Measurements from ENCODE around the gene GPR3.

- PRO-cap = no peak
Measured at GRCh38 chr1:27009481-27010110, 3.1 kb downstream of the TENT5B start.

DNA sequence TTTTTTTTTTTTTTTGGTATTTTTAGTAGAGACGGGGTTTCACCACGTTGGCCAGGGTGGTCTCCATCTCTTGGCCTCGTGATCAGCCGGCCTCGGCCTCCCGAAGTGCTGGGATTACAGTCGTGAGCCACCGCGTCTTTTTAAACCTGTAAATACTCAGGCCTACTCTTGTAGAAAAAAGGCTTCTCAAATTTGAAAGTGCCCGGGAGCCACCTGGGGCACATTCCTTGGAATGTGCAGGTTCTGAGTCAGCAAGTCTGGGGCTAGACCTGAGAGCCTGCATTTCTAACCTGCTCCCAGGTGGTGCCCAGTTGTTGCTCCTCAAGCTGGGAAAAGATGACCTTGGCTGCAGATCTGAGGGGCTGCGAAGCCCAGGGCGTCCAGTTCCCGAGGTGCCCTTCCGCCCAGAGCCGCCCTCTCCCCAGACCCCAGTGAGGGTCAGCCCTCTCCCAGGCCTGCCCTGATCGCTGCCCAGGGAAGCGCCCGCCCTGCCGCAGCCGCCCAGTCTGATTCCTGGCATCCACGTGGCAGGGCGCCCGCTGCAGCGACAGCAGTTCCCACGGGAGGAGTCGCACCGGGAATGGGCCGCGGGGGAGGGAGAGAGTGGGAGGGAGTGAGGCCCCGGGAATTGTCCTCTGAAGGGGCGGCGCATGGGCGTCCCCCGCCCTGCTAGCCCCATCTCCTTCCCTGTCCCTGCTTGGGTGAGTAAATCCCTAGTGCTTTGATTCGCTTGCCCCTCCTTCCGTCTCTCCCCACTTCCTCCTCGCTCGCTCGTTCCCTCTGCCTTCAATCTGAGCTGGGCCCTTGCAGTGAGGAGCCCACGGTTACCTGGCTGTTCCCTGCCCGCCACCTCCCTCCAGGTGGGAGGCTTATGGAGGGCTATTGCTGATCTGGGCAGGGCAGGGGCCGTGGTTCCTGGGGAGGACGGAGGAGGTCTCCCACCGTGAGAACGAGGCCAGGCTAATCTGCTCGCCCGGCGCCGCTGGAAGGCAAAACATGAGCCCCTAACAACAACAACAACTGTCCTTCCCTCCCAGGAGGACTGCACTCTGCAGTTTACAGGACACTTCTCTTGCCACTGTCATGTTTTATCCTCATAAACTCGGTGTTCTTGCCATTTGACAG is 18.8 kb upstream of the TENT5B start:
- PRO-cap = bidirectional peak, plus-strand start at position 724 of the sequence, minus-strand start at position 515 of the sequence

DNA sequence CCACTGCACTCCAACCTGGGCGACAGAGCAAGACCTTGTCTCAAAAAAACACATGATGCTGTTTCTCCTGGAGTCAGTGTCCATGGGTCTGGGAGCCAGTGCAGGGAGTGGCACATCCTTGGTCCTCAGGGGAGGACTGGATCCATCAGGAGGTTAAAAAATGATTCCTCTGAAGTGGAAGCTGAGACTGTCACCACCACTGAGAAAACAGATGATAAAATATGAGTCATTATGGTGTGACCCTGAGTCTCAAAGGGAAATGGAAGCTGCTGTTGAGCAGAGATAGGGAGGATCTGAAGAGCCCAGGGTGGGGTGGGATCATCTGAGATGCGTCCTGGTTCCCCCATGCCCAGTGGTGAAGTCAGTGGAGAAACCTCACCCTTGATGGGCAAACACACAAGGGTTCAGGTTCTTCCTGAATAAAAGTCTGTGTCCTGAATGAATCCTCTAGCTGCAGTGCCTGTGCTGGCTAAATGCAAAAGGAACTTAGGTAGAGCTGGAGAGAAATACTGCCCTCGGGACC is 61.6 kb upstream of the TENT5B start:
- PRO-cap = no peak

GRCh38 chr1:27102229-27103033 is 52.5 kb downstream of the SLC9A1 start:
- PRO-cap = unidirectional peak, minus-strand start at chr1:27102806

- PRO-cap = no peak
Measured at GRCh38 chr1:27137822-27138307, 17.1 kb downstream of the SLC9A1 start.

GRCh38 chr1:27138308-27139518 is 16.2 kb downstream of the SLC9A1 start:
- PRO-cap = no peak

GRCh38 chr1:27306402-27307590 is 15.2 kb upstream of the TMEM222 start:
- PRO-cap = no peak

GRCh38 chr1:27391963-27392853 is at the start of gene GPR3:
GPR3 (plus strand) TSS chr1:27392622.
- PRO-cap = bidirectional peak, plus-strand start at chr1:27392634, minus-strand start at chr1:27392419

GRCh38 chr1:27400385-27401037 is 8.1 kb downstream of the GPR3 start:
- PRO-cap = no peak

GRCh38 chr1:27402037-27402836 is 9.8 kb downstream of the GPR3 start:
- PRO-cap = no peak

- PRO-cap = no peak
Measured at GRCh38 chr1:27404963-27405949, 12.8 kb downstream of the GPR3 start.

DNA sequence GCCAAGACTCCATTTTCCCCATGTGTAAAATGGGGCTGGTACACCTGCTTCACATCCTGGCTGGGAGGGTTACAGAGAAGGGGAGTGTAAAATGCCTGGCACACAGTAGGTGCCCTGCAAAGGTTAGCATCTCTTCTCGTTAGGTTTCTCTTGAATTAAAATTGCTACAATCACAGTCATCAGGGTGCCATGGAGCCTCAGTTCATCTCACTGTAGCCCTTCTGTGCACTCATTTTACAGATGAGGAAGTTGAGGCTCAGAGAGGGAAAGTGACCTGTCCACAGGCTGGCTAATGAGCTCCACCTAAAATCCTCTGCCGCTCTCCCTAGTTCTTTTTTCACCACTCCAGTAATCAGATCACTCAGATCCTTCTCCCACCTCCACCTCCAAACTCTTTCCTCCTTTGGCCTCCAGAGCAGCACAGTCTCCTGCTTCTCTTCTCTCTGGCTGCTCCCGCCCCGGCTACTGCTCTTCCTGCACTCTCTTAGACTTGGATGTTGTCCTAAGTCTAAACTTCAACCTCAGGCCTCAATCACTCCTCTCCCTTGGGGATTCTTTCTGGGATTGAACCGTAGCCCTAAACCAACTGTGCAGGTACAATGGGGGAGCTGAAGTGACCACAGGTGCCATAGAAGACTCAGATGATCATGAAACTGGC is 13.6 kb upstream of the AHDC1 start:
- PRO-cap = no peak

- PRO-cap = no peak
Measured at GRCh38 chr1:27618883-27619346, 15.0 kb upstream of the AHDC1 start.

- PRO-cap = bidirectional peak, plus-strand start at chr1:27634270, minus-strand start at chr1:27634198; bidirectional peak, plus-strand start at chr1:27634412, minus-strand start at chr1:27634327
Measured at GRCh38 chr1:27633892-27634675, 901 bp downstream of the FGR start.

GRCh38 chr1:27660353-27660781 is 11.6 kb downstream of the IFI6 start:
- PRO-cap = no peak

DNA sequence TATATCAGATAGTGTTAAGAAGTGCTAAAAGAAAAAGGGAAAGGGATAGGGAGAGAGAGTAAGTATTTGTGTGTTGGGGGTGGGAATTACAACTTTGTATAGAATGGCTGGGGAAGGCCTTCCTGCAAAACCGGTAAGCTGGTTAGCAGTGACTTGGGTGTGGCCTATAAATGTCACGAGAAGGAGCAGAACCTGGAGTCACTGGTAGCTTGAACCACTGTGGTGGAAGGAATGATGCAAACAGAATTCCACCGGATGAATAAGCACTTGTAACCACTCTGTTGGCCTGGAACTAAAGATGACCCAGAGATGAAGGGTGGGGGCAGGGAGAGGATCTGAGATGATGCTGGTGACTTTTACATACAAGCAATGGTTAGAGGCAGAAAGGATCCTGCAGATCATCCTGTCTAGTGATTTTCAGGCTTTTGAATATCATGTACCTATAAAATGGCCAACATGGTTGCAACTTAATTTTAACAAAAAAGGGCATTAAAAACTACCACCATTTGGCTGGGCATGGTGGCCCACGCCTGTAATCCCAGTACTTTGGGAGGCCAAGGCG is 9.0 kb downstream of the XKR8 start:
- PRO-cap = no peak

GRCh38 chr1:28244716-28245372 is 8.9 kb downstream of the ATP5IF1 start:
- PRO-cap = no peak

- PRO-cap = no peak
Measured at GRCh38 chr1:28249323-28249962, 9.9 kb upstream of the SESN2 start.

DNA sequence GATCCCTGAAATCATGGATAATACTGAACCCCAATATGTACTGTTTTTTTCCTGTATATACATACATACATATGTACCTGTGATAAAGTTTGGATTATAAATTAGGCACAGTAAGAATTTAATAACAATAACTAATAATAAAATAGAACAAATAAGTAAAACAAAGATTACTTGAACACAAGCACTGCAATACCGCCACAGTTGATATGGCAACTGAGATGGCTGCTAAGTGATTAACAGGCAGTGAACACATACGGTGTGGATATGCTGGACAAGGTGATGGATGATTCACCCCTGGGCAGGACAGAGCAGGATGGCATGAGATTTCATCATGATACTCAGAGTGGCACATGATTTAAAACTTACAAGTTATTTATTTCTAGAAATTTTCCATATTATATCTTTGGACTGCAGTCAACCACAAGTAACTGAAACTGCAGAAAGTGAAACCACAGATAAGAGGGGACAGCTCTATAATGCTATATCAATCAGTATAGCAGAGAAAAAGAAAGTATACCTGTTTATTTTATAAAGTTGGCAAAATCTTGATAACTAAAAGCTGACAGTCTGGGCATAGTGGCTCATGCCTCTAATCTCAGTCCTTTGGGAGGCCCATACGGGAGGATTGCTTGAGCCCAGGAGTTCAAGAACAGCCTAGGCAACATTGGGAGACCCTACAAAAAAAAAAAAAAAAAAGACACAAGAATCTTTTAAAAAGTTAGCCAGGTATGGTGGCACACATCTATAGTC is 47.9 kb downstream of the PHACTR4 start:
- PRO-cap = no peak

- PRO-cap = unidirectional peak, plus-strand start at chr1:28518226; unidirectional peak, plus-strand start at chr1:28518255
Measured at GRCh38 chr1:28517530-28518777, 12.1 kb downstream of the RCC1 start.